Epithelial cell of proximal tubule (primary cell): Measurements from ENCODE around the genes PDE1B, MUCL1 and ITGA7.

- RAMPAGE, long total RNA: no peak
- RRBS: no CpG with 5 or more reads among the region's 18 CpGs
These were observed 20.3 kb upstream of the ATP5MC2 start for GRCh38 chr12:53696083-53696739.

- RAMPAGE, long total RNA: no peak
- RRBS: no CpG with 5 or more reads among the region's 6 CpGs
These were observed 15.7 kb downstream of the CALCOCO1 start for GRCh38 chr12:53711394-53712091.

- RAMPAGE, long total RNA: no peak
- RRBS: no CpG with 5 or more reads among the region's 8 CpGs
These were observed 48.6 kb upstream of the CALCOCO1 start for GRCh38 chr12:53775709-53776421.

GRCh38 chr12:53975498-53976065 lies 2.7 kb downstream of the HOXC11 start:
- RAMPAGE, long total RNA: no peak
- RRBS: 9% methylated on average over 3 of the region's 29 CpGs

- RAMPAGE, long total RNA: no peak
- RRBS: 2% methylated on average over 13 of the region's 56 CpGs
These were observed 5.8 kb upstream of the HOXC9 start for GRCh38 chr12:53993909-53994715.

DNA sequence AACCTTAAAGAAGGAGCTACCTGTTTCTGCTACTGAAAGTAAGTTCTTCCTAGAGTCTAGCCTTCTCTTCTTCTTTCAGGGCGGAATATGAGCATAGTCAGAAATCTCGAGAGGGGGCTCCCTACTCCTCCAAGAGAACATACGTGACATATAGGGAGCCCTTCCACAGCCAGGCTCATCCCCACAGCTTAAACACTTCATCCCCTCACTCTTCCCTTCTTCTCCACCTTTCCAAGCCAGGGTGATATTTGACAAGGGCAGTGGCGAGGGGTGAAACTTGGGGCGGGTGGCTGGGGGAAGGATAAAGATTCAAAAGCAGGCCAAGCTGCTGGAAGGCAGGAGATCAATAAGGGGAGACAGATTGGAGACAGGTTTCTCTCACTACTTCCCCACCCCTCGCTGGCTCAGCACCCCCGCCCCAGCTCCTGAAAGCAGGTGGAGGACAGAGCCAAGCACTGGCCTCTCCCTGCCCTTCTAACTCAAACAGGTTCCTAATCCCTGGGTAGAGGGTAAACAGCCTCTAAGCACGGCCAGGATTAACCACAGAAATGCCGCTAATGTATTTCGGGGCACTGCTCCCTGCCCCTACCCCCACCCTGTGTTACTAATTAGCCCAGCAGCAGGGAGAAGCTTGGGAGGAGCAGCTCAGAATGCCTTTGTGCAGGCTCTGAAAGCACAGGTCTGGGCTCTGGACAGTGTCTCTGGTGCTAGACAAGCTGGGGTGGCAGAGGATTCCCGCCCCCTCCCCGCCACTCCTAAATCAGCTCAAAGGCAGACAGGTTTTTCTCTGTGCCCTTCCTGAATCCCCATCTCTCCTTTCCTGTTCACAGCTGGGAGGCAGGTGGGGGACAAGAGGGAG lies 53.3 kb downstream of the SMUG1 start:
- RAMPAGE, long total RNA: no peak
- RRBS: no CpG with 5 or more reads among the region's 12 CpGs

GRCh38 chr12:54273590-54274212 lies 6.2 kb downstream of the CBX5 start:
- RAMPAGE, long total RNA: no peak

DNA sequence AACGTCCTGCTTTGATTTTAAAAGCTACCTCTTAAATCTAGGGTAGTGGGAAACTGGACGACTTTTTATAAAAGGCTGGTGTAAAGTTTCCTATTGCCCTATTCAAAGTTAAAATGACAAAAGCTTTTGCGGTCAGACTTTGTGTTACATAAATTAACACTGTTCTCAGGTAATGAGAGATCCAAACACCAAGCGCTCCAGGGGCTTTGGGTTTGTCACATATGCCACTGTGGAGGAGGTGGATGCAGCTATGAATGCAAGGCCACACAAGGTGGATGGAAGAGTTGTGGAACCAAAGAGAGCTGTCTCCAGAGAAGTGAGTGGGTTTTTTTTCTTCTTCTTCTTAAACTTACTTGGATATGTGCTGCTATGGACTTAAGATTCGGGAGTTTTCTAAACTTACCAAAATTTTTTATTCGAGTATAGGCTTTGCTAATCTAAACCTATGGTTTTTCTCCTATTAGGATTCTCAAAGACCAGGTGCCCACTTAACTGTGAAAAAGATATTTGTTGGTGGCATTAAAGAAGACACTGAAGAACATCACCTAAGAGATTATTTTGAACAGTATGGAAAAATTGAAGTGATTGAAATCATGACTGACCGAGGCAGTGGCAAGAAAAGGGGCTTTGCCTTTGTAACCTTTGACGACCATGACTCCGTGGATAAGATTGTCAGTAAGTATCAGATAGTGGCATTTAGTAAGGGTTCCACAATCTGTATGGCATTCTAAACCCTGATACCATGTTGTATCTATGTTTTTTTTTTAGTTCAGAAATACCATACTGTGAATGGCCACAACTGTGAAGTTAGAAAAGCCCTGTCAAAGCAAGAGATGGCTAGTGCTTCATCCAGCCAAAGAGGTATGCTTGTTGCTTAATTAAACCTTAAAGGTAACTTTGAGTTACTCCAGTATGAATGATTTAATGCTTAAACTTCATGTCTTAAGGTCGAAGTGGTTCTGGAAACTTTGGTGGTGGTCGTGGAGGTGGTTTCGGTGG lies 1.4 kb downstream of the HNRNPA1 start:
- RAMPAGE, long total RNA: no peak
- RRBS: no CpG with 5 or more reads among the region's 12 CpGs

- RAMPAGE, long total RNA: no peak
- RRBS: no CpG with 5 or more reads among the region's 8 CpGs
These were observed 1.1 kb downstream of the NFE2 start for GRCh38 chr12:54299565-54300273.

DNA sequence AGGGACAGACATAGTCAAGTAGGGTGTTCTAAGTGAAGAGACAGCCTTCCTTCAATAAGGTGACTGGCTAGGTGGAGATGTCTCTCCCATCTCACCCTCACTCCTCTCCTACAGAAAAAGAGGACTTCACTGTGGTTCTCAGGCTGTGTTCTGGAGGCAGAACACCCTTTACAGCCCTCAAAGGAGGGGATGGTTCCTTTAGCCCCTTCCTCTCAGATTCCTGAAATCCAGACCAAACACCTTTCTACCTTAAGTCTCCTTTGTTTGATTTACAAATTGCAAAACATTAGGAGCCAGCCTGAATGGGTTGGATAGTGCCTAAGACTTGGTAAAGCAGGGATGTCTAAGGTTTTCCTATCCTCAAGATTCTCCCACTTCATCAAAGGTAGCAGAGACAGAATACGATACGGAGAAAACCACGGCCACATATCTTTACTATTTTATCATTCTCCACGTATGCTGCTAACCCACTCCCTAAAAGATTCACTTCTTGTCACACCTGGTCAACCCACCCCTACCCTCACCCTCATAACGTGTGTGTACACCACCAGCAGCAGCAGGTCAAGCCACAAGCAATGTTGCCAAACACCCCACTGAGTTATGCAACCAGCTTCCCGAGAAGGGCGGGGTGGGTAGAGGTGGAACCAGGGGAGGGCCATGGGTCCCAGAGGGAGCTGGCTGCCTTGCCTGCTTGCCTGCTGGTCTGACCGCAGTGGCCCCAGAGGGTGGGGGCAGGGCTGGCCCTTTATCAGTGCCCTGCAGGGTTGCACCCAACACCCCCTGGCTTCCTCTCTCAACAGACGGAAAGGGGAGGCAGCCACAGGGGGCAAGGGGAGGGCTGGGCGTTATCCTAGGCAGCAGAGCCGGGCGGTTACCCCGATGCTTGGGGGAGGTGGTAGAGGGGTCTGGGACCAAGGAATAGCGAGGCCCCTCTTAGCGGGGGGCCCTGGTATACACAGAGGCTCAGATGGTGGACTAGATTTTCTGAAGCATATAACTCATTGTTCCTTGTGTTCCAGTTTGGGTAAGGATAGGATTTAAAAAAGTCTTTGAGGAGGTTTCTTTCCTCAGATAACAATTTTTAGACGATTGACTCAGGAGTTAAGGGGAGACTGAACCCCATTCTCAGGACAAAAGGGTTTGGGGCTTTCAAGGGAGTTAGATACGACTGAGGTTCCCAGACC lies 3.3 kb upstream of the NFE2 start:
- RAMPAGE, long total RNA: no peak
- RRBS: no CpG with 5 or more reads among the region's 17 CpGs

- RAMPAGE, long total RNA: no peak
- RRBS: 40% methylated on average over 3 of the region's 39 CpGs
These were observed 5.1 kb upstream of the GPR84 start for GRCh38 chr12:54369225-54370010.

DNA sequence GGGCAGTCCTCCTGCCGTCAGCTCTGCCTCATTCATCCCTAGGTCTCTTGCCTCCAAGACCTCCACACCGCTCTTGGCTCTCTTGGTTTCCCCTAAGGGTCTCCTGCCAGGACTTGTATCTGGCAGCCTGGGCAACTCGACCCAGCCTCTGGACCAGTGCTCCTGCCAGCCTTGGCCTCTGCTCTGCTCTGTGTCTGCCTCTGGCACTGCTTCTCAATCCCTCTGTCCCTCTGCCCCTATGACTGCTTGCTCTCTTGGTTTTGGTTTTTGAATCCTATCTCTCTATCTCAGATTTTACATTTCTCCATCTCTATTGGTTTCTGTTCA lies 6.3 kb downstream of the ITGA5 start:
- RAMPAGE, long total RNA: no peak
- RRBS: no CpG with 5 or more reads among the region's 3 CpGs

DNA sequence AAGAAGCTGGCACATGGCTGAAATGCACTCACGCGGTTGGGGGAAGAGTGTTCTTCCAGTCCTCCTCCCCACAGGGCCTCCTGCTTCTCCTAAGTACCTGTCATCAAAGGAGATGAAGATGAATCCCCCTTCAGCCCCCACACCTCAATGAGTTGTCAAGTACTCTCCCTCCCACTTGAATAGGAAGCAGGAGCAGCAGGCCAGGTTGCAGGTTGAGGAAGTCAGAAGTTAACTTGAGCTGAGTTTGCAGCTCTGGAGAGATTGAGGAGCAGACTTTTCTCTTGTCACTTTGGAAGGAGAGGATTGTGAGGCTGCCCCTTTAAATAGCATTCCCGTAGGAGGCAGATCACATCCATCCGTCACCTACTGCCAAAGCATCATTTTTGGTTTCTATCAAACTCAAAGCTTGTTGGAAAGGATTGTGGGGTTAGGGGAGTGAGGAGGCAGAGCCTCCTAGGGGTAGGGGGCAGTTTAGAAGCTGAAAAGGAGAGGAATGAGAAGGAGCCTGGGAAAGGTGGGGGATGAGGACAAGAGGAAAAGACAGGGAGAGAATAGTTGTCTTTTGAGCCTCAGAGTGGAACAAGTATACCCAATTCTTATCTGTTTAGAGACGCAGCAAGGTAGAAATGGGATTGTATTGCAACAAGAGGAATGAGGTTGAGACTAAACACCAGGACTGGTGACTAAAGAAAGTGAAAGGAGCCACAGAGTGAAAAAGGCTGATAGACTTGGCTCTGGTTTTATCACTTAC lies 2.6 kb upstream of the PDE1B start:
- RAMPAGE, long total RNA: no peak
- RRBS: no CpG with 5 or more reads among the region's 5 CpGs

DNA sequence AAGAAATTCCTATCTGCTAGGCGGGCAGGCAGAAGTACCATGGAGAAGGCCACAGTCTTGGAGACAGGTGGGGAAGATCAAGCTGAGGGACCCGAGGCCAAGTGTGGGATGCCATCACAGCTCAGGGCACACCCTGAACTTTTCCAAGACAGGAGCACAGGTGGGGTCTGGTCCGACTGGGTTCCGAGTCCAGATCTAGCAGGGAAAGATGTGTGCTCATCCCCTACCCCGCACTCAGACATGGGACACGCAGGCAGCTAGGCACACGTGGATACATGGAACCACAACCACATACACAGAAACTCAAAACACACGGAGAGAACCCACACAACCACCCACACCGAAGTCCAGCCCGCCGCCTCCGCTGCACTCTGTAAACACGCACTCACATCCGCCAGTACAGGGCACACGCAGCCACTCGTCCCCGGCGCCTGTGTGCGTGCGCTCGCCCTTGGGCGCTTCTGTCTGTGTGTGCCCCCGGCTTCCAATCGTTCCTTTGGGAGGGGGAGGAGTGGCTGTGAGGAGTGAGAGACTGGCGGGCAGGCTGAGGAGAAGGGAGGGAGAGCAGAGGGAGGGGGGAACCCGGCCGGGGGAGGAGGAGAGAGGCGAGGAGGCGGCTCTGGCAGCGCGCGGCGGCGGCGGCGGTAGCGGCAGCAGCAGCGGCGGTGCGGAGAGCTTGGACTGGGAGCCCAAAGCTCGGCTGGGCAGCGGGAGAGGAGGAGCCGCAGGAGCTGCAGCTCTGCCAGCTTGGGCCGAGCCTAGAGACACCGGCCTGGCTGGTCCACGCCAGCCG lies at the start of gene PDE1B:
Gene PDE1B, plus strand, starts transcription at position 625 of the 793 bp plus-strand sequence.
- RAMPAGE, long total RNA: no peak
- RRBS: 3% methylated on average over 7 of the region's 47 CpGs

DNA sequence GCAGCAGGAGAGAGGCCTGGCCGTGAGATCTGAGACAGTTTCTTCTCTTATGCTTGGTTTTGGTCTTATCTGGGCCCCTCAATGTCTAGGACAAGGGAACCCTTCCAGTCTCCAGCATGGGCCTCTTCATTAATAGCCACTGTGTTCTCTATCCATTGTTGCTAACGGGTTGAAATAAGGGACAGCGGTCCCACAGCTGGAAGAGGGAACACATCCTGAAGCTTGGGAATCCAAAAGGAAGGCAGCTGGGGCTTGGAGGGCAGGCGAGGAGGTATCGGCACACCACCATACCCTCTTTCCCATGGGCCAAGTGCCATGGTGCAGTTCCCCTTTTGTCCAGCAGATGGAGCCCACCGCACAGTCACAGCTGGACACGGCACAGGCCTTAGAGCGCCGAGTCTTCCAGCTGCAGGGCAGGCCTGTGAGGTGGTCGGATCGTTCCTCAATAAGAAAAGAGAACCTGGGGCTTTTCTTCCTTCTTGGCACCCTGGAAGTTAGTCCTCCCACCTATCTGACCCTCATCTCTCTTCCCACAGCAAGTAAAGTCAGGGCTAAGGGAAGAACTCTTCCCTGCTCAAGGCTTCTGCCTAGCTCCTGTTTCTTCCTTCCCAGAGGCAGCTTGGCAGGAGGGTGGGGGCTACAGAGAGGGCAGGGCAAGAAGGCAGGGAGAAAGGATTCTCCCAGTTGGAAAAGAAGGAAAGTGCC lies 8.8 kb downstream of the PPP1R1A start:
- RAMPAGE, long total RNA: no peak
- RRBS: no CpG with 5 or more reads among the region's 11 CpGs

DNA sequence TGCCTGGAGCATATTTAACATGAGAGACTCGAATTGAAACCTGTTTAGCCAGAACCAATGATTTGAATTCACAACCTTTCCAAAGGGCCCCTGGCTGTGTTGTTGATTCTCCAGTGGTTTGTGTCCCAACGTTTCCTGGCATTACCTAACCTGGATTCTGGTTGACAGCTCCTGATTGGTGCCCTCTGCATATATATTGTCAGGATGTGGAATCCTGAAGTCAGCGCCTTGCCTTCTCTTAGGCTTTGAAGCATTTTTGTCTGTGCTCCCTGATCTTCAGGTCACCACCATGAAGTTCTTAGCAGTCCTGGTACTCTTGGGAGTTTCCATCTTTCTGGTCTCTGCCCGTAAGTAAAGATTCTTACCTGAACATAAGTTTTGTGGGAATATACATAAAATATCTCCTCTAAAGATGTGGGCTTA lies at the start of gene MUCL1:
Gene MUCL1, plus strand, starts transcription at position 223 of the 423 bp plus-strand sequence.
- RAMPAGE, long total RNA: no peak
- RRBS: no CpG with 5 or more reads among the region's 4 CpGs

GRCh38 chr12:54935171-54935771 lies 49.3 kb downstream of the TESPA1 start:
- RAMPAGE, long total RNA: no peak
- RRBS: no CpG with 5 or more reads among the region's 4 CpGs

DNA sequence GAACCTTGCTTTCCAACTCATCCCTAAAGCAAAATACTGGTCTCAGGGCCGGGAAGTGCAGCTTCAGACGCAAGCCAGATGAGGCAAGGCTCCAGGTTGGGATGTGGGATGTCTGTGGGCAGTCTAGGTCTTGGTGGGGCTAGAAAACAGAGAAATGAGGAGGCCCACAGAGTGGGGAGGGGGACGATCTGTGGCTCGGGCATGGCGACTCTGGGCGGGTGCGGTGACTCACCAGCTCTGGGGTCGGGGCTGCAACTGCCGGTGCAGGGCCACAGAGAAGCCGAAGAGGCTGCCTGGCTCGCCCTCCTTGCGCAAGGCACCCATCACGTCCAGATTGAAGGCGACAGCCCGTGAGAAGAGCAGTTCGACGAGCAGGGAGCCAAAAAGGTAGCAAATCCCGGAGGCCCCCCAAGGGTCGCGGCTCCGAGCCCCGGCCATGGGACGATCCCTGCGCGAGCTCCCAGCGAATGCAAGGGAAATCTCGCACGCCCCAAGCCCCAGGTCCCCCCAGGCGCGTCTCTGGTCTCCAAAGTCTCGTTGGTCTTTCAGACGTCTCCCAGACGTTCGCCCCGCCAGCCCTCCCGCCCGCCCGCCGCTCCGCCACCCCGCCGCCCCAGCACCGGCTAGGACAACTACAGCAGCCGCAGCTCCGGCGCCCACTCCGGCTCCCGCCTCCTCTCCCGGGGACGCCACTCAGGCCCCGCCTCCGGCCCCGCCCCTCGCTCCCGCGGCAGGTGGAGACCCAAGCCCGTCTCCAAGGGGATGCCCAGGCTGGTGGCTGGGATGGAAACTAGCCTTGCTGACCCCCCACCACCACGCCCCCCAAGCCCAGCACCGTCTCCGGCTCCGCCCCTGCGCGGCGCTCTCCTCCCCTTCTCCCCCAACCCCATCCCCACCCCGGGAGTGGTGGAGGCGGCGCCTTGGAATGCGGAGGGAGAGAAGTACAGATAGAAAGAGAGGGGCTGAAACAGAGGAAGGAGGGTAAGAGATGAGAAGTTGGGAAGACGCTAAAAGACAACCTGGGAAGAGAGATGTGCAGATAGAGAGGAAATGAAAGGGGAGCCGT lies at the start of gene ITGA7:
Gene ITGA7, minus strand, starts transcription at position 660 of the 1,066 bp plus-strand sequence.
- RAMPAGE, long total RNA: no peak
- RRBS: 4% methylated on average over 1 of the region's 70 CpGs

- RAMPAGE, long total RNA: no peak
- RRBS: no CpG with 5 or more reads among the region's 8 CpGs
These were observed 576 bp upstream of the ITGA7 start for GRCh38 chr12:55708311-55708649.

DNA sequence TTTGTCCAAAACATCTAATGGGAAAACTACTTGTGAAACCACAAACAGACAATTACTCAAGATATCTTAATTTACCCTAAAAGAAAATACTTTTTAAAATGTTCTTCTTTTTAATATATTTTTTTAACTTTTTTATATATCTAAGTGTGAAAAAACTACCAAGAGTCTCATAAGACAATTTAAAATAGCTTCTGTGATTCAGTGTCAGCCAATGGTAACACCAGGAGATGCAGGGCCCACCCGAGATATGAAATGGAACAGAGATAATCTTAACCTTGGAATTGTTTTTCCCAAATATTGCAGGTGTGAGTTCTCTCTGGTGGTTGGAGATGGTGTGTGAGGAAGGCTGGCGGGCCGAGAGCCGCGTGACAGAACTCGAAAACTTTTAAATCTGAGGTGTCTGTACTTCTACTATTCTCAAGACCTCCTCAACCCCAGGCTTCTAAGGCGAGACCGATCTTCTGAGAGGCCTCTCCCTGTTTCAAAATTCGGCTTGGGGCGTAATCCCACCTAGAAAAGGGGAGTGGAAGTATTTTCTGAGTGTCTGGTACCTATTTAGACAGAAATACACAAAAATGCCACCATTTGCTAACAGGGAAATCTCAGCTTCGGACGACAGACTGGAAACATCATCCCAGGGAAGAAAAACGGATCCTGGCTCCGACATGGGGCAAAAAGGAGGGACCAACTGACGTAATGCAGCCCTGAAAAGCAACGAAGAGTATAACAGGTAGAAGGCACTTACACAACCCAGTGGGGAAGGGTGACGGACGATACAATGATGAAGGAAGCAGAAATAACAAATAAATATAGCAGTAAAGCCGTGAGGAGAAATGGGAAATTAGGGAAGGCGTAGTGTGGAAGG lies 632 bp downstream of the SARNP start:
- RAMPAGE, long total RNA: no peak
- RRBS: no CpG with 5 or more reads among the region's 20 CpGs